Lower leg skin (tissue), 2 donors: ENCODE measurements around the genes SPATA3, HTR2B, NCL, PTMA and CHRND.

- PRO-cap: no peak
- RAMPAGE, long total RNA, 2 experiments: no peak in any of the 2 experiments
Measured at GRCh38 chr2:230943632-230944031, 18.6 kb upstream of the GPR55 start.

- PRO-cap: no peak
- RAMPAGE, long total RNA, 2 experiments: no peak in any of the 2 experiments
Measured at GRCh38 chr2:230995873-230996290, at the start of gene SPATA3. TSS of gene SPATA3 (plus strand) at chr2:230996121.

DNA sequence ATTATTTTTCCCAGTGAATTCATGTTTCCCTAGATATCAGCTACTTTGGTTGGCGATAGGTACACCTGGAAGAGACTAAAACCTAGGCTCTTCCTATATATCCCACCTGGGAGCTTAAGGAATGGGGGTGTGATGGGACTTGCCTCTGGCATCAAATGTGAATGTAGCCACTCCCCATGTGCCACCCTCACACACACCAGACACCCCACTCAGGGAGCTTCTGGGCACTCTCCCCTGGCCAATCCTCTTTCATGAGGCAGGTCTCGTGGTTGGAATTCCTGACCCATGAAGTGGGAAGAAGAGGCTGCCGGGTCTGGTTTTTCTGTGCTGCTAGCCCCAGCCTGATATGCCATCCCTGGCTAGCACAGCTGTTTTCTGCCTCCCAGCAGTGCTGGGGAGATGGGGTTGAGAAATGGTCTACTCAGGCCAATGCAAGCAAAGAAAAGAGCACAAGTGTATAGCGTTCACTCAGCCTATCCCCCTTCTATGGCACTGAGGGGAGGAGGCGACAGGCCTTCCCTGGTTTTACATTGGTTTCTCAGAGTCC lies 1.2 kb upstream of the C2orf72 start:
- PRO-cap: no peak
- RAMPAGE, long total RNA, 2 experiments: no peak in any of the 2 experiments

GRCh38 chr2:231052621-231053323 lies 3.9 kb upstream of the PSMD1 start:
- PRO-cap: no peak
- RAMPAGE, long total RNA, 2 experiments: no peak in any of the 2 experiments

DNA sequence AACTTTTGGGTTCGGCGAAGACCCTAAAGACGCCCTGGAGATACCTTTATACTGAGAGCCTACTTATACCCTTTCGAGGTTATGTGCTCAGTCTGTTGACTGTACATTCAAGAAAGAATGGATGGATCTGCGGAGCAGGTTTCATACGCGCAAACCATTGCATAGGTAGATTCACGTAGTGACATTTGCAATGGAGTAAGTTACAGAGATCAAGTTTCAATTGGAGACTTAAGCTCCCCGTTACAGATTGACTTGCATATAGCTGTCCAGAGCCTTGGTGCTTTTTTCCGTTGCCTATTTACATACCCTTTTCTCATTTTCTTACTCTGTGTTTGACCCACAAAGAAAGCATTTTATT lies 904 bp downstream of the PSMD1 start:
- PRO-cap: no peak
- RAMPAGE, long total RNA, 2 experiments: no peak in any of the 2 experiments

GRCh38 chr2:231124793-231125151 lies at the start of gene HTR2B:
TSS of gene HTR2B (minus strand) at chr2:231125042.
- PRO-cap: no peak
- RAMPAGE, long total RNA, 2 experiments: no peak in any of the 2 experiments

GRCh38 chr2:231323365-231323859 lies 72.1 kb upstream of the B3GNT7 start:
- PRO-cap: no peak
- RAMPAGE, long total RNA, 2 experiments: no peak in any of the 2 experiments

DNA sequence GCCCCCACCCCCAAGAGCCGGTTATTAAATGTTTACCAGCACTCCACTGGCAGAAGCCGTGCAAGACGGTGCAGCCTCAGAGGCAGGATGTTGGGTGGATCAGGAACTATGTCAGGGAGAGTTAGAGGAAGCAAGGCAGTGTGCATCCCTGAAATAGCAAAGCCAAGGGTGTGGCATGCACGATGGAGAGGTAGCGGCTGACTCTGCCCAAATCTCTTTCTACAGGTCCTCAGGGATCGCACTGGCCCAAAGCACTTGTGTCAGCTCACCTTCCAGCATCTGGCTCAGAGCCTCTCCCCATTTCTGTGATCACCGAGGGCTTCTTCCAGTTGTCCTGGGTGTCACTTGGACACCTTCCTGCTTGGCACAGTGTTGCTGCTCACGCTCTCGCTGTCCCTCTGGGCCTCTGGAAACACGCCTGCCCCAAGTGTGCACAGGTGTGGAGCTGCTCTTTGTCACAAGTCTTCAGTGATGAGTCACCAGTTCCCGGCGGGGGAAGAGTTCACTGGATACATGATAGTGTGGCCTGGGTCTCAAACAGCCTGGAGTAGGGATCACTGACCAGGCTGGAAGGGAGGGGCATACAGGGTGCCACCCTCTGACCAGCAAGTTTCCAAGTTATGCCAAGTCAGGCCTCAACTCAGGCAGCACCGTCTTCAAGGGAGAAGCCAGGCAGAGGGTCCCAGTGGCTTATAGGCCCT lies 17.3 kb upstream of the B3GNT7 start:
- PRO-cap: no peak
- RAMPAGE, long total RNA, 2 experiments: no peak in any of the 2 experiments

- PRO-cap: no peak
- RAMPAGE, long total RNA, 2 experiments: no peak in any of the 2 experiments
Measured at GRCh38 chr2:231407449-231408224, 12.1 kb downstream of the B3GNT7 start.

DNA sequence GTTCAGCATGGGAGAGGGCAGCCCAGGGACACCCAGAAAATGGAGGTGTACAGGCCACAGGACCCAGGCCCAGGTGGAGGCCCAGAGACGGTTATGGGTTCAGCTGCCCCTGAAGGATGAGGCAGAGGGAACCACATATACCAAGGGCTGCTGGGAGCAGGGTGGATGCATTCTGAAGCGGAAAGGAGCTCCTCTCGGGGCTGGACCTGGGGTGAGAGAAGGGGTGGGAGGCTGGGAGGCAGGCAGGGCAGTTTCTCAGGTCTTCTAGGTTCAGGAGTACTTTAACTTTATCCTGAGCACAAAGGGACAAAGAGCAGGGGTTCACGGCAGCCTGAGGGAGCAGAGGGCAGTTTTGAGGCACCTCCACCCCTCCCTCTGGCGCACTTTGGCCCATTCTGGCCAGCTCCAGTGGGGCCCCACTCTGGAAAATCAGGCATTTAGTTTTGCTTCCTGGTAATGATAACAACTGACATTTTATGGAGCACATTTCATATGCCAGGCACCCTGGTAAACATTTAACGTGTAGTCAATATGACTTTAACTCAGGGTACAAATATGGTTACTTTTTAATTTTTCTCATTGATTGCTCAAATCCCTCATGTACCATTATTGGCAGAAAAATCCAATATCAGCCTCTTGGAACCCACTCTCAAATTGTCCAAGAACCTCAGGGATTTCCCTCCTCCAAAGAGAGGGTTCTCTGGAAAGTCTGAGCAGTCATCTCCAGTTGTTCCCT lies 14.3 kb downstream of the B3GNT7 start:
- PRO-cap: no peak
- RAMPAGE, long total RNA, 2 experiments: no peak in any of the 2 experiments

DNA sequence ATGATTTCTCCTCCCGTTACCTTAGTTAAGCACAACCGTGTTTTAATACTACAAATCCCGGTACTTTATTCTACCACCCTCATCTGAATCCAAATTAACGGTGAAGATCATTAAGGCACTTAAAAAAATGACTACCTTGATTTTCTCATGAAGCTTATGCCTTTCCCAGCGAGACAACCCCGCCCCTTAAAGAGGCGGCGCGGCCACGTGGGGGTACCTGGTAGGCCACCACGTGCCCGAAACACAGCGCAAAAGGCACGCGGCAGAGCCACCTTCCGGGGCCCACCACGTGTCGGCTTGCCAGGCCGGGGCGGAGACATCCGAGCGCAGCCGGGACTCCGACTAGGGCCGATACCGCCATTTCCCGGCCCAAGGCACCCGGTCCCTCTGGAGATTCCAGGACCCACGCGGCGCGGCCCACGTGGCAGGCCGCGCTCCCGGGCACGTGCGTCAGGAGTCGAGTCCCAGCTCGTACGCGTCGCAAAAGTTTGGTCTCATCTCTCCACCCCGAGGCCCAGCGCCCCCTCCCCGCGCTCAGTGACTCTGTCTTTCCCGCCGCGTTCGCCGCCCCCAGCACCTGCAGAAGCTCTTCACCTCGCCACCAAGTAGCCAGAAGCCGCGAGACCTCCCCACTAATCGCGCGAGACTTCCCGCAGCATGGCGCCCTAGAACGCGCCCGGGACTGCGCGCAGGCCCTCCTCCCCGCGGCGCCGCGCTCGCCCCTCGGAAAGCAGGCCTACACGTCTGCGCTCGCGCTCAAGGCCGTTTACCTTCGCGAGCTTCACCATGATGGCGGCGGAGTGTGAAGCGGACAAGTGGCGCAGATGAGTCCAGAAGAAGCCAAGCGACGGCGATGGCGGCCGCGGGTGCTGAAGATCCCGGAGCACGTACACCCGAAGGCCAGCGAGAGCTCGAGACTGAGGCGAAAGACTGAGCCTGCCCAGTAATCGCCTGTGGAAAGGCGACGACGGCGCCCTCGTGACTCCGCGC lies at the start of gene NCL:
TSS of gene NCL (minus strand) at position 919 of the 990 bp plus-strand sequence.
- PRO-cap: bidirectional peak, plus-strand start at position 643 of the sequence, minus-strand start at position 579 of the sequence; bidirectional peak, plus-strand start outside the sequence, minus-strand start at position 919 of the sequence
- RAMPAGE, long total RNA, 2 experiments: start-site peak on the minus strand in 2 of 2 experiments, centred at positions 618 to 902 of the sequence, 21 to 1,034 reads per replicate

- PRO-cap: no peak
- RAMPAGE, long total RNA, 2 experiments: no peak in any of the 2 experiments
Measured at GRCh38 chr2:231542093-231542540, 11.9 kb upstream of the NMUR1 start.

DNA sequence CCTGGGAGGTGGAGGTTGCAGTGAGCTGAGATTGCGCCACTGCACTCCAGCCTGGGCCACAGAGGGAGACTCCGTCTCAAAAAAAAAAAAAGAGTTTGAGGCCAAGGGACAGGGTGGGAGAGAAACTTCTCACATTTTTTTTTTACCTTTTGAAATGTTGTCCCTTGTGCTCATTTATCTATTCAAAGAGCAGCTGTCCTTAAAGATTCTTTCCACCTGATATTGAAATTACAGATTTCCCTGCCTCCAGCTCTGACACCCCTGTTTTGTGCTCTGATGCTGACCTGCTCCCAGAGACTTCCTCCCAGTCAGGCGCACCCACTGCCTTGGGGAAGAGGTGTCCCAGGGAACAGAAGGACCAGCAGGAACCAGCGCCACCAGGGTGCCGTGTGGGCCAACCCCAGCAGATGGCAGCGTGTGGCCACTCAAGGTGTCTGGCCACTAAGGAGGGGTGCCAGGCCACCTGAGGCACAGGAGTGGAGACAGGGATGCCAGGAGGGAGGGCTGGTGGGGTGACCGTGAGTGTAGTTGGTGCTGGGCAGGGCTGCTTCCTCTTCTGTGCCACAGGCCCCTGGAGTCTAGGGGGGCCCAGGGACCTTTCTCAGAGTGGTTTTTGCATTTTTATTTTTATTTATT lies 55.8 kb downstream of the TEX44 start:
- PRO-cap: no peak
- RAMPAGE, long total RNA, 2 experiments: no peak in any of the 2 experiments

DNA sequence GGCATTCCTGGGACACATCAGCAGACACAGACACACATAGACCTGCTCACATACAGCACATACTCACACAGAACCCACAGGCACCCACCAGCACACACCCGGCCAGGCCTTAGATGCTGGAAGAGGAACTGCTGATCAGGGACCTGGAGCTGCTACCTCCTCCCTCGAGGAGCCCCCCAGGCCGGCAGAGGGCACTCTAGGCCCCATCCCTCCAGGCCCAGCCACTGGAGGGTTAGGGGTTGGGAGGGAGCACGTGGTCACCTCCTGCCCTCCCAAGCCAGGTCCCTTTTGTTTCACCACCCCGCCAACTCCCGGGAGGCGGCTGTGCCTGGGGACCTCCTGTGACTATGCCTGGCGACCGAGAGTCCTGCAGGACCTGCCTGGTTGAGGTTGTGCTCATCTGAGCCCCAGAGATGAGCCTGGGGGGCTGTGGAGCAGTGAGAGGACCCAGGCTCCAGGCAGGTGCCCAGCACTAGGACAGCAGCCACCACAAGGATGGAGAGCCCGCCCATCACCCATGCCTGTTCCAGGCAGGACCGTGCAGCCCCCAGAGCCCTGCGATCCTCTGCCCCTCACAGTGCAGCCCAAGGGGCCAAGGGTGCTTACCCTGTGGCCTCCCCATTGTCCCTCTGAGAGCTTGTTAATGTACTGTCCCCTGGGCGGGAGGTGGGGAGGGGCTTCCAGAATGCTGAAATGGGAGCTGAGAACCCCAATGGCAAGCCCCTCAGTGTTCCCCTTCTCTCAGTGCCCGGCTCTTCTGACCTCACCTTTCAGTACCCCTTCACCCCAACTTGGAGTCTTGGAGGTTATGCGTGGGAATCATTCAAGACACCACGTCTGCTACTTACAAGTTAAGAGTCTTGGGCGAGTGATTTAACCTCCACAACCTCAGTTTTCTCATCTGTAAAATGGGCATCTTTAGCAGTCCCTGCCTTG lies 20.9 kb upstream of the PTMA start:
- PRO-cap: no peak
- RAMPAGE, long total RNA, 2 experiments: no peak in any of the 2 experiments

GRCh38 chr2:231707948-231708753 lies at the start of gene PTMA:
TSS of gene PTMA (plus strand) at chr2:231708525.
- PRO-cap: bidirectional peak, plus-strand start at chr2:231708568, minus-strand start at chr2:231708147
- RAMPAGE, long total RNA, 2 experiments: start-site peak on the plus strand in 2 of 2 experiments, at chr2:231708524-231708654 at its widest, 14,240 to 33,894 reads per replicate

- PRO-cap: no peak
- RAMPAGE, long total RNA, 2 experiments: no peak in any of the 2 experiments
Measured at GRCh38 chr2:231796075-231796572, 9.9 kb downstream of the COPS7B start.

GRCh38 chr2:232444123-232444438 lies 11.9 kb upstream of the ALPI start:
- PRO-cap: no peak
- RAMPAGE, long total RNA, 2 experiments: no peak in any of the 2 experiments

DNA sequence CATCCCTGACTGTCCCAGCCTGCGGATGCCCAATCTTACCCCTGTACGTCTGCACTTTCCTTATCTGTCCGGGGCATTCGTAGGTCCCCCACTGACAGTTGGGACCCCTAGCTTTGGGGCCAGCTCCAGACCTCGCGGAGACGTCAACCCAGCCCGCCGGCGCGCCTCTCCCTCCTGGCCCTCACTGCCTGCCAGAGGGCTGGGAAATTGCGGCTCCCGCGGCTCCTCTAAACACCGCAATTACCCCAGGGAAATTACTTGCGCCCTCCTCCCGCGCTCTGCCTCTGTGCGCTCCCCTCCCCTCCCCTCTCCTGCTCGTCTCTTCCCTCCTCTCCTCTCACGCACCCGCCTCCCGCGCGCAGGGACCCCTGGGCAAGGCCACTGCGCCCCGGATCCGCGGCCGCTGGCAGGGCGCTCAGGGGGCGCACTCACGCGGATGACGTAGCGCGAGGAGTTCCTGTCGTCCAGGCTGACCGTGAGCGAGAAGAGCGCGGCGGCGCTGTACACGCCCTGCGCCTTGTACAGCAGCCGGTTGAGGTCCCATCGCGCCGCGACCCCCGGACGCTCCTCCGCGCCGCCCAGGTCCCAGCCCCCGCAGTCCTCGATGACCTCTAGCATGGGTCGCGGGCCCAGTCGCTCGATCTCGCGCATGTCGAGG lies 2.1 kb downstream of the ECEL1 start:
- PRO-cap: no peak
- RAMPAGE, long total RNA, 2 experiments: no peak in any of the 2 experiments

DNA sequence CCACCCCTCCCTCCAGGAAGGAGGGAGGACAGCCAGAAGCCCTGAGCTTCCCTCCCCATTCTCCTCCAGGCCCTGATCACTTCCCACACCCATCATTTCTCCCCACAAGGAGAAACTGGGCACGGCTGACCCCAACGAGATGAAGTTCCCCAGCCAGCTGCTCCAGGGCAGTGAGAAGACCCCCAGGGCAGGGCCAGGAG lies 12.9 kb upstream of the ECEL1 start:
- PRO-cap: no peak
- RAMPAGE, long total RNA, 2 experiments: no peak in any of the 2 experiments

- PRO-cap: no peak
- RAMPAGE, long total RNA, 2 experiments: no peak in any of the 2 experiments
Measured at GRCh38 chr2:232525595-232526273, at the start of gene CHRND. TSS of gene CHRND (plus strand) at chr2:232526160.